Measurements from ENCODE around the gene RALGAPA2.

- PRO-cap, 2 experiments, result peak in 1 of 2 experiments; most common plus-strand start chr20:19886081 (in 1)
Observed at GRCh38 chr20:19885786-19886947, 128.1 kb downstream of the RIN2 start.

DNA sequence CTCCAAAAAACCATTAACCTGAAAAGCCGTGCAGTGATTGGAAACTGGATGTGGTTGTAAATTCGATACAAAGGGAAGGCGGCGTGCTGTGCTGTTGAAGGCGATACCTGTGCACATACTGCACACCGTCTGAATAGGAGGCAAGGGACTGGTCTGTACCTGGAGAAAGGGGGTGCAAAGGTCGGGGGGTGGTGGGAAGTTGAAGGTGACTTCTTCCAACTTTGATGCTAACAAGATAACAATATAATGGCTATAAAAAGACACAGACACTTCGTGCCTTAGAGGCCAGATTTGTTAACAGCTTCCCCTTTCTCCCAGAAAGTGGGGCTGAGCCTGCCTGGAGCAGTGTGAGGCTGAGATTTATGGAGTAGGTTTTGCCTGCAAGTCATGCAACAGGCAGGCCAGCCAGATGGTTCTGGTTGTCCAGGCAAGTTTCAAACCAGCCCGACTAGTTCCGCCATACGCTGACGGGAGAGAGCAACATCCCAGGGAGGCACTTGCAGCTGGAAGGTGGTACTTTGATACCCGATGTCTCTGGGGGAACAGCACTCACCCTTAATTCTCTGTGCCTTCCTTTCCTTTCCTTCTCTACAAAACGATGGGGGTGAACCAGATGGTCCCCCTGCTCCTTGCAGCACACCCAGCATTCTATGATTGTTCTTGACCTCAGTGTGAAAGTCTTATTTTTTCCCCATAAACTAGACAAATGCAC is 81.4 kb upstream of the NAA20 start:
- PRO-cap, 2 experiments, result peak in 2 of 2 experiments; most common plus-strand start position 460 of the sequence (in 2)

DNA sequence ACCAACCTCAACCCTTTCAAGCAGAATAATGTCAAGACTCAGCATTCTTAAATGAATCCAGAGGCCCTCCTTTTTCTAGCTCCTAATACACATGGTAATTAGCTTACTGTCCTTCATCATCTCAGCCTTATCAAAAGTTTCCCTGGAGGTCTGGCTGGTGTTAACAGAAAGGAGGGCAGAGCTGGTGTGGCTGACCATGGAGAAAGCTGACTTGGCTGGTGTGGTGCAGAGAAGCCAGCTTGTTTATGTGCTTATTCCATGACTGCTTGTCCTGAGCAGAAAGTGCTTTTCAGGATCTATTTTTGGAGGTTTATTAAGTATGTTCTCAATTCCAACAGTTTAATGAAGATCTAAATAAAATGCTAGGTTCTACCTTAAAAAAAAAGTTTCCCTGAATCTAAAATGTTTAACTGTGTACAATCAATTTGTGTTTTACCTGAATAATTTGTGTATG is 50.5 kb downstream of the CFAP61 start:
- PRO-cap, 2 experiments, result no peak in any of the 2 experiments

- PRO-cap, 2 experiments, result no peak in any of the 2 experiments
Observed at GRCh38 chr20:20366478-20367153, 1.3 kb upstream of the INSM1 start.

- PRO-cap, 2 experiments, result peak in 2 of 2 experiments; most common plus-strand start chr20:20713015 (in 2); most common minus-strand start chr20:20712632 (in 1)
Observed at GRCh38 chr20:20712340-20713137, at the start of gene RALGAPA2. TSS of gene RALGAPA2 (minus strand) at chr20:20712644.

GRCh38 chr20:21101857-21102669 is 23.8 kb upstream of the KIZ start:
- PRO-cap, 2 experiments, result peak in 1 of 2 experiments; most common plus-strand start chr20:21102402 (in 1); most common minus-strand start chr20:21102362 (in 1)

GRCh38 chr20:21102725-21103229 is 23.1 kb upstream of the KIZ start:
- PRO-cap, 2 experiments, result no peak in any of the 2 experiments

- PRO-cap, 2 experiments, result no peak in any of the 2 experiments
Observed at GRCh38 chr20:21189631-21189998, 63.7 kb downstream of the KIZ start.

- PRO-cap, 2 experiments, result no peak in any of the 2 experiments
Observed at GRCh38 chr20:21328115-21328901, 25.2 kb downstream of the XRN2 start.

GRCh38 chr20:21520503-21521190 is 6.8 kb upstream of the NKX2-2 start:
- PRO-cap, 2 experiments, result no peak in any of the 2 experiments

DNA sequence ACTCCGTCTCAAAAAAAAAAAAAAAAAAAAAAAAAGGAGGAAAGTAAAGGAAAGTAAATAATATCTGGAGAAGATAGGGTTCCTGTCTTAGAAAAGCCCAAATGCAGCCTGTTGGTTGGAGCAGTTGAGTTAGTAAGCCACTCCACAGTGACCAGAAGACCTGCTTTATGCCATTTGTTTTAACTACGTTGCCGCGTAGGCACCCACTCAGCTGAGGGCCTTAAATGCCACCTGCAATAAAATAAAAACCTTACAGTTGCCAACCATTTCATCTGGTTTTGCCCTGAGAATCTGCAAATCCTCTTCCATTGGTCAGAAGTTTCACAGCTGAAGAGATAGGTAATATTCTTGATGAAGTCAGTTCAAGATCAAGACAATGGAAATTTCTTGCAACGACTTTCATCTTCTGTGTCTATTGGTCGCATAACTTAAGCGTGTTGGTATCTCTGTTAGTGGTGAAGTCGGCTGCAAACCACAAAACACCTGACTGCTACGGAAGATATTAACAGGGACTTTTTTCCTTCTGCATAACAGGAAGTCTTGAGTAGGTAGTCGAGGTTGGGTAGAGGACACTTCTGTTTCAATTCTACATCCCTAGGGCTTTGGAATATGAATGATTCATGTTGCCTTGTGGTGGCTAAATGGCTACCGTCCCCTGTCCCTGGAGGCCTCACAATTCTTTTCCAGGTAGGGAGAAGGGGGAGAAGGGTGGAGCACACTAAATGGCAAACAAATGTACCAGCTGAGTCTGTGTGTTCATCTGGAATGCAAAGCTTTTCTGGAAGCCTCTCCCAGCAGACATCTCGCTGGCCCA is 34.4 kb upstream of the NKX2-2 start:
- PRO-cap, 2 experiments, result peak in 2 of 2 experiments; most common plus-strand start position 551 of the sequence (in 2)

- PRO-cap, 2 experiments, result no peak in any of the 2 experiments
Observed at GRCh38 chr20:22403754-22404639, 180.4 kb downstream of the FOXA2 start.

DNA sequence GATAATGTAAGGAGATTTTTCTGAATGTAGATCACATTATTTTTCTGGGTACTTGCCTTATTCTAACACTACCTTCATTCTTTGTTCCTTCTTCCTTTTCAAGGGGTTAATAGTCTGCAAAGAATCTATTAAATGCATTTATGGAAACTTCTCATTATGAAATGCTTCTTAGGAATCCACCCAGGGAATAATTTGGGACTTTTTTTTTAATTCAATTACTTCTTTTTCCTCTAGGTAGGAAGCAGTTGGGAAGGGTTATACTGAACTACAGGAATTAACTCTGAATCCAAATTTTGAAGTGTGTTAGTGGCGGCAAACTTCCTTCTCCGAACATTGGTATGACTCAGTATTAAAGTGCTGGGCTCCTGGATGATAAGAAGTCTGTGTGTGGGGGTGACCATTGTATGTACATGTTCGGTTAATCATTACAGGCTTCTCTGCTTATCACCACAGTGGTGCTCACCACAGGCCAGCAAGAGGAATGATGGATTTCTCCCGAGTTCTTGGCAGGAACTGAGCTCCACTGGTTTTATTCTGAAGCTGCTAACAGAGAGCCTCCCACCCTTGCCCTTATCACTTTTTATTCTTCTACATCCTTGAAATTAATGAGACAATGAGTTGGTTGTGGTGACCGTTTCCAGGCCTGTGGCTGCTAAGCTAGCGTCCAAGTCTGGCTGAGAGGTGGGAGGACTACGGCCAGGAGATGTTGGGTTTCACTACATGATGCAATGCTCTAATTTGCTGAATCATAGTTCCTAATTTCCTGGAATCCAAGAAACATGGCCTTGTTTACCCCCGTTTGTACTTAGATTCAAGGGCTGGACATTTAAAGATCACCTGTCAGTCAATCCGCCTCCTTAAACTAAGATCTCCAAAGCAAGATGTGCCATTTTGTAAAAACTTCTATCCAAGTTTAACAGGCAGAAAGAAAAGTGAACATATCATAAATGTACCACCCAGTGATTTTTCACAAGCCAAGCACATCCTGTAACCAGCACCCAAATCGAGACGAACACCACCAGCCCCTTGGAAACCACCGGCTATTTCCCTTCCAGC is 172.7 kb downstream of the FOXA2 start:
- PRO-cap, 2 experiments, result no peak in any of the 2 experiments

DNA sequence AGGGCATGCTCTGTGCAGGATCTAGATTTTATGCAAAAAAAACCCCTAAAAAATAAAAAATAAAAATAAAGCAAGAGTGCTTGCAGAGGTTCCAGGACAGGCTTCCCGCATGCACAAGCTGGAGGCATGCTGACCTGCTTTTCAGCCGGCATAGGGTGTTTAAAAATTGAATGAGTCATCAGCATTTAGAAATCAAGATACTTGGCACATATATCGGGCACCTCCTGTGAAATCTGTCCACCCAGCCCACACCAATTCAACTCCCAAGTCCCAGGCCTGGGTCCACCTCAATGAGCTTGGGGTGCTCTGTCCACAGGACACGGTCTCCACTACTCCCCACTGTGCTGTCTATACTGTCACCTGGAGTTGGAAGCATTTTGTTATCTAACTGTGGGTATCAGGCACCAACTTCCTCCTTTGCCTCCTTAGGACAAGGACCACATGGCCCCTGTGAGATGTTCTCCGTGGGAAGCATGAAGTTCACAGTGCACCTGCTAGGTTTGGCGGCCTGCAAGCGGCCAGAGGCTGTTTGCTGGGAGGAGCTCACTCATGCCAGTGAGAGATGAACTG is 121.3 kb downstream of the FOXA2 start:
- PRO-cap, 2 experiments, result no peak in any of the 2 experiments

DNA sequence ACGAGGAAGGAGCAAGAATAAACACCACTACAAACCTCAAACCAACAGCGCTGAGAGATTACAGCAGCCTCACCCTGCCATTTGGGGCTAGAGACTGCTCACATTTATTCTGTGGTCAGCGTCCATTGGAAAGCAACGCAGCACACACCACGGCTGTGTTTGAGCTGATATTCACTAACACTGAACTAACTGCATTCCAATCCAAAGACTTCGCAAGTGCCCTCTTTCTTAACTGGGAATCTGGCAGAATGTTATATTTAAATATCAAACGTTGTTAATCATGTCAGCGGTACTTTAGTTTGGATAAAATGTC is 94.6 kb downstream of the FOXA2 start:
- PRO-cap, 2 experiments, result no peak in any of the 2 experiments

DNA sequence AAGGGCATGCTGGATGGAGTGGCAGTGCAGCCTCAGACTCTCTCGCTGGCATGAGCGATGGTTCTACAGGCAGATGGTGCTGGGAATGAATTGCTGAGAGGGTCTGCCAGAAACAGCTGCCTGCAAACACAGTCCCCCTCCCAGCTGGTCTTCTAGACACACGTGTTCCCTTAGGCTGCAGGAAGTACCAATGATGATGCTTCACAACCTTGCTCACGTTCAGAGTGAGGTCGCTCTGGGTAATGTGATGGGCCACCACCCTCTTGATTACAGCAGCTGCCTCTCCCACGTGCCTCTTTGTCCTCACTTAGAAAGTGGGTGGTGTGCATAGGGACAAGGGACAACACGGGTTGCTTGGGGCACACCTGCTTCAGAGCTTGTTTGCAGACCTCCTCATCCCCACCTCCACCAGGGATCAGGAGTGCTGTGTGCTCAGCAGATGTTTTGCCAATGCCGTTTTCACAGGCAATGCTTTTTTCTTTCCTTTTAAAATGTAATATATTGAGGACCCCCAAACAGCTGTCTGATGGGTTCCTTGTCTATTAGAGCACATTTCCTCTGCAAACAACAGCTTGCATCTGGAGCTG is 84.6 kb downstream of the FOXA2 start:
- PRO-cap, 2 experiments, result no peak in any of the 2 experiments

GRCh38 chr20:22560834-22561521 is 23.4 kb downstream of the FOXA2 start:
- PRO-cap, 2 experiments, result no peak in any of the 2 experiments

DNA sequence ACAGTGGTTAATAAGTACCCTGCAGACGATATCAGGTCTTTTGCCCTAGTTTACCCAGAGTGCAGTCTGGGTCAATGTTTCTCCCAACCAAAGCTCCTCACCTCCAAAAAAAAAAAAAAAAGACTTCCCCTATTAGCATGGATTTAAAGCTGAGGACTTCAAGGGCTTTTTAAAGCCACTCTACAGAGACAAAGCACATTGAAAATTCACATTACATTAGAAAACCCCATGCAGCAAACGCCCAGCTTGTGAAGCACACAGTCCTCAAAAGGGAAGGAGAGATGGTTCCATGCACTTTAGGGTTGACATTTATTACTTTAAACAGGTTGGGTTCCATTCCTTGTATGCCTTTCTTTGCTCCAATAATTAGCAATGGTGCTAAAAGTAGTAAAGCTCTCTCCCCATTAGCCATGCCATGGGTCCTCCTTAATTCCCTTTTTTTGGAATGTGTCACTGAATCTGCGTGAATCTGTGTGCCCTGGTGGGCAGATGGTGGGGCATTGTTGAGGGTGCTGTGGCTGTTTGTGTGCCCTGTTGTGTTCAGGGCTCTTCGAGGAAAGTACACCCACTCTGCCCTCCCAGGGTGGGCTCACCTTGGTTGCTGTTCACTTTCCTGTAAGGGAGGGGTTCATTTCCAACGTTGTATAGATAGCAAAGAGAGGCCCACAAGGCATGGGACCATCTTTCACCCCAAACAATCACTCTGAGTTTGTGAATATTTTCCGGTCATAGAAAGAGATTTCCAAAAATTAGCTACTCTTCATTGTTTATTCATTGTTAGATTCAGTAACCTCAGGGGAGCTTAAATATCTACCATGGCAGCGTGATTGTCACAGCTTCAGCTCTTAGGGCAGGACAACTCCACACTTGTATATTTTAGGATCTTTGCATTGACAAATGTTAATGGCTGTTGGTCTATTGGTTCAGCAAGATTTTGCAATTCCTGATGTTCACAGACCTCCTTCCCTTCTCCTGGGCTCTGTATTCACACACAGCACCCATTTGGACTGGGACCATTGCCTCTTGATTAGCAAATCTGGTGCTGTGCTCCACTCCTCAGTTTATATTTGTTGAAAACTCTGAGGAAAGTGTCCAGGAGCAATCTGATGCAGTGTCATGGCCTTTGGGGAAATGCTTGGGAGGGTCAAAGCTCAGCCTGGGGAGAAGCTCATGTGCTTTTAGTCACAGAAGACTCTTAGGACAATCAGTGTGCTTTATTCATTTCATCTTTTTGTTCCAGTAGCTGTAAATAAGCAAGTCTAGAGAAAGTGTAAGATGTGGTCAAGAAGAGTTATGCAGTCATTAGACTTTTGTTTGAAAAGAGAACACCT is 20.6 kb downstream of the FOXA2 start:
- PRO-cap, 2 experiments, result no peak in any of the 2 experiments

GRCh38 chr20:22570931-22571354 is 13.4 kb downstream of the FOXA2 start:
- PRO-cap, 2 experiments, result no peak in any of the 2 experiments

- PRO-cap, 2 experiments, result no peak in any of the 2 experiments
Observed at GRCh38 chr20:22861766-22862587, 173.1 kb upstream of the SSTR4 start.